Lower leg skin (tissue), 2 donors: Measurements from ENCODE around the gene ZNF32.

DNA sequence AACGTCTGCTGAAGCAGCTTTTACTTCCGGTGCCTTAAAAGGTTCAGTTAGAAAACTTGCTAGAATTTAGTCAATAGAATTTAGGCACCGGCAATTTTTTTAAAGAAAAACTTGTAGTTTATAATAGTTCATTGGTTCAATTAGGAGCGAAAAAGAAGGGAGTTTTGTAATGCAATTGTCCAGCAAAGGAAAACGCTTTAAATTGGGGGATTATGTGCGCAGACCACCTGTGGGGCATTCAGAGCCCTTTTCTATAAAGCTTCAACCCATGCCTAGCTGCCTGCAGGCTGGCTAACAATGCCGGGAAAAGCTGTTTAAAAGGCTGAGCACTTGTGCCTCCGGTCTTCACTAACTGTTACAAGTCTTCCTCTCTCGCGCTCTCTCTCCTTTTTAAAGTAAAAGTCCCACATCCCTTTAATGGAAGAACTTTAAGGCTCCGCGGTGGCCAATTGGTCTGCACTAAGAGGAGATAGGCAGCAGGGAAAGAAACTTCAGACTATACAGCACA lies 4.7 kb downstream of the FZD8 start:
- PRO-cap, result no peak
- RAMPAGE, long total RNA, 2 experiments, result no peak in any of the 2 experiments

- PRO-cap, result no peak
- RAMPAGE, long total RNA, 2 experiments, result no peak in any of the 2 experiments
Observed at GRCh38 chr10:36733909-36734268, 391.5 kb upstream of the ANKRD30A start.

DNA sequence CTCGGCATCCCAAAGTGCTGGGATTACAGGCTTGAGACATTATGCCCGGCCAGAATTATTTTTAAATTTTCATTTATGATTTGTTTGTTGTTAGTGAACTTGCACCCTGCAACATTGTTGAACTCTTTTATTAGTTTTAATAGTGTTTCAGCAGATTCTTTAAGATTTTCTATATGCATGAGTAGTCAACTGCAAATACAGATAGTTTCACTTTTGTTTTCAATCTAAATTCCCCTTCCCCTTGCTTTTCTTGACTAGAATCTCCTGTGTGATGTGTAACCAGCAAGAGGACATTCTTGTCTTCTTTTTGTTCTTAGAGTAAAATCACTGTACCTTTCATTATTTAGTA lies 27.9 kb downstream of the ZNF33A start:
- PRO-cap, result no peak
- RAMPAGE, long total RNA, 2 experiments, result no peak in any of the 2 experiments

- PRO-cap, result no peak
- RAMPAGE, long total RNA, 2 experiments, result no peak in any of the 2 experiments
Observed at GRCh38 chr10:42431559-42431868, 206.9 kb downstream of the ZNF33B start.

DNA sequence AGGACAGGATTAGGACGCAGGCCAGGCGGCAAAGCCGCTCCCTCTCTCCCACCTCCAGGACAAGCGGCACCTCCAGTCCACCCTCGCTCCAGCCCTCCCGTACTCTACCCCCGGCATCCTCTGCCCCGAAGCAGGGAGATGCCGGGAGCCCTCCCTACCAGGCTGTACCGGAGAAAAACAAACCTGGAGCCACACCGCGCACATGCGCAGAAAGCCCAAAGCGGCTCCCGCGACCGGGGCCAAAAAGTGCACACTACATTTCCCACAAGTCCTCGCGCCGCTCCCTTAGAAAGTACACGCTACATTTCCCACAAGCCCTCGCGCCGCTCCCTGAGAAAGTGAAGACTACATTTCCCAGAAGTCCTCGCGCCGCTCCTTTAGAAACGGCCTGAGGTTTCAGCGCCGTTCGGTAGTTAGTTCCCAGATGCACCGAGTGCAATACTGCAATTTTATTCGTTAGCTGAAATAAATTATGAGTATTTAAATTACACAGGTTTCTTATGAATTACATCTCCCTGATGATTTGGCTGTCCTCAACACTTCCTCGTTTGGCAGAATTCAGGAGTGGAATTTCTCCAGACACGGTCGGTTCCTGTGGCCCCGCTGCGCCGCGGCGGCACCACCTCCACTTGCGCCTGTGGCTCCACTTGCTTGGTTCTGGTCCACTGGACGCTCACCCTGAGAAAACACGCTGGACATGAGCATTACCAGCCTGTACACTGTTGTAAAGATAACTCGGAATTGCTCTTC lies 85.6 kb downstream of the ZNF33B start:
- PRO-cap, result bidirectional peak, plus-strand start at position 380 of the sequence, minus-strand start at position 185 of the sequence
- RAMPAGE, long total RNA, 2 experiments, result start-site peak on the minus strand in 2 of 2 experiments, centred at positions 186 to 195 of the sequence, 32 to 54 reads per replicate

DNA sequence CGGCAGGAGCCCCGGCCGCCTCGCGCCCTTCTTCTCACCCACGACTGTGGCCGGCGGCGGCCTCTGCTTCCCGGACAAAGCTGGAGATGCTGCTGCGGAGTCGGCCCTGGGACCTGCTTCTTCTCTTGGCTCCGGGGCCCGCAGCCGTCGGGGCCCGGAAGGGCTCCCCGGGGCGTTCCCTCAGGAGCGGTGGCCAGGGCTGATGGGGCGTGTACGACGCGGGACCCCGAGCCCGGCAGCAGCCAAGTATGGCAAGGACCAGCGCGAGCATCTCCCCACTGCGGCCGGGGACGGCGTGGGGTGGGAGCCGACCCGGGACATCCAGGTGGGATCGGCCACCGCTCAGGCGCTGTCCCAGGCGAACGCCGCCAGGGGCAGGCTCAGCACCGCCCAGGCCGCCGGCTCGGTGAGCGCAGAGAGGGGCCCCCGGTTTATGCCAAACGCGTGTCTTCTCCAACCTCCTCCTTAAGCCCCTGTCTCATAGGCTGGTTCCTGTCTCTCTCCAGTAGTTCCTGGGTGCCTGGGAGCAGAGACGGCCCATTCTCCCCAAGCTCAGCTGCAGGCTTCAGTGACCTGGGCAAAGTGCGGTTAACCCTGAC lies 27.5 kb upstream of the BMS1 start:
- PRO-cap, result no peak
- RAMPAGE, long total RNA, 2 experiments, result no peak in any of the 2 experiments

GRCh38 chr10:42960959-42961241 lies 116.0 kb upstream of the RET start:
- PRO-cap, result no peak
- RAMPAGE, long total RNA, 2 experiments, result no peak in any of the 2 experiments

DNA sequence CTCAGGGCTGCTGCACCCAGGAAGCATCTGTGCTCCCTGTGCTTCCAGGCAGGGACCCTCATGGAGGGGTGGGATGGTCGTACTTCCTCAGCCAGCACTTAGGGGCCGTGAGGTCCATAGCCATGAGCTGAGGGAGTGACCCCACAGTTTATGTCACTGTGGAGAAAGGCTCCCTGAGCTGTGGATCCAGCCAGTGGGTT lies 78.5 kb upstream of the RET start:
- PRO-cap, result unidirectional peak, minus-strand start at position 56 of the sequence
- RAMPAGE, long total RNA, 2 experiments, result no peak in any of the 2 experiments

- PRO-cap, result no peak
- RAMPAGE, long total RNA, 2 experiments, result no peak in any of the 2 experiments
Observed at GRCh38 chr10:43120803-43121287, 17.4 kb upstream of the CSGALNACT2 start.

DNA sequence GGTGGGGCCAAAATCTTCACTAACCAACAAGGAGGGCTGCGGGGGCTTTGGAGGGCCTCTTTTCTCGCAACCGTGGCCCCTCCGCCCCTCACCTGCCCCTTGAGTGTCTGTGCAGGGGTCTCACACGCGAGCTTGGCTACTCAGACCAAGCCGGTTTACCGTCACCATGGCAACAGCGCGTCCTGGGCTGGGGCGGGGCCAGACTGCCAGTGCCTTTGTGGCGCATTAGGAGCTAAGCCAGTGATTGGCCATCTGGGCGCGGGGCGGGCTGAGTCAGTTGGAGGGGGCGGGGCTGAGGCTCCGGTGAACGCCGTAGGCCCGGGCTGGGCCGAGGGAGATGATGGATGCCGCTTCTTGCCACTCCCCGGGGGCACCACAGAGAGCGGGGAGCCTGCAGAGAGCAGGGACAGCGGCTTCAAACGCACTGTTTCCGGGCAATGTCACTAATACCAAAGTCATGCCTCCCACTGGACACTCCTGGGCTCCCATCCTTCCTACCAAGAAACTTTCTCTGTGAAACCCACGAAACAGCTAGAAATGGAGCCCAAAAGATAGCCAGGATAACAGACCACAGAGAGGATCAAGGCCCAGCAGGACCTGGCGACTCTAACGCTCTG lies 48.6 kb upstream of the FXYD4 start:
- PRO-cap, result unidirectional peak, plus-strand start at position 315 of the sequence
- RAMPAGE, long total RNA, 2 experiments, result no peak in any of the 2 experiments

DNA sequence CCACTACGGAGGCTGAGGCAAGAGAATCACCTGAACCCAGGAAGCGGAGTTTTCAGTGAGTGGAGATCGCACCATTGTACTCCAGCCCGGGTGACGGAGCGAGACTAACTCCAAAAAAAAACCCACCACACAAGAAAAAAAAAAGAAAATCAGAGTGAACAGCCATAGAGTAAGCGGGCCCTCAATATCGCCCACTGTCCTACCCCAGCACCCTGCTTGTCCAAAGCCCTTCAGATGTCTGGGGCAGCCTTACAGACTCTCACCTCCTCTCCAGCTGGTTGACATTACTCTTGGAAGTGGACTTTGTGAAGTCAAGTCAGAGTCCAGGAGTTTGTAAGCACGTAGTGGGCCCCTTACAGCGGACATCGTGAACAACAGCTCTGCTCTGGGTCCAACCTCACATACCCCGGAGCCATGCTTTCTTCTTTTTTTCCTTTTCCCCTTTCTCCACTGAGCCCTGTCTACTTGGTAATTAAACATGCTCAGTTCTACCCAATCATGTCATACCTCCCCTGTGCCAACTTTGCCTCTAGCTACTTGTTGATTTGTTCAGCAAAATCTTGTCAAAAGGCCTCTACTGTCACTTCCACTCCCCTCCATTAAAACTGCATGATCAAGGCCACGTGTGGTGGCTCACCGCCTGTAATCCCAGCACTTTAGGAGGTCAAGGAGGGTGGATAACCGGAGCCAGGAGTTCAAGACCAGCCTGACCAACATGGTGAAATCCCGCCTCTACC lies 17.5 kb downstream of the HNRNPF start:
- PRO-cap, result no peak
- RAMPAGE, long total RNA, 2 experiments, result no peak in any of the 2 experiments

DNA sequence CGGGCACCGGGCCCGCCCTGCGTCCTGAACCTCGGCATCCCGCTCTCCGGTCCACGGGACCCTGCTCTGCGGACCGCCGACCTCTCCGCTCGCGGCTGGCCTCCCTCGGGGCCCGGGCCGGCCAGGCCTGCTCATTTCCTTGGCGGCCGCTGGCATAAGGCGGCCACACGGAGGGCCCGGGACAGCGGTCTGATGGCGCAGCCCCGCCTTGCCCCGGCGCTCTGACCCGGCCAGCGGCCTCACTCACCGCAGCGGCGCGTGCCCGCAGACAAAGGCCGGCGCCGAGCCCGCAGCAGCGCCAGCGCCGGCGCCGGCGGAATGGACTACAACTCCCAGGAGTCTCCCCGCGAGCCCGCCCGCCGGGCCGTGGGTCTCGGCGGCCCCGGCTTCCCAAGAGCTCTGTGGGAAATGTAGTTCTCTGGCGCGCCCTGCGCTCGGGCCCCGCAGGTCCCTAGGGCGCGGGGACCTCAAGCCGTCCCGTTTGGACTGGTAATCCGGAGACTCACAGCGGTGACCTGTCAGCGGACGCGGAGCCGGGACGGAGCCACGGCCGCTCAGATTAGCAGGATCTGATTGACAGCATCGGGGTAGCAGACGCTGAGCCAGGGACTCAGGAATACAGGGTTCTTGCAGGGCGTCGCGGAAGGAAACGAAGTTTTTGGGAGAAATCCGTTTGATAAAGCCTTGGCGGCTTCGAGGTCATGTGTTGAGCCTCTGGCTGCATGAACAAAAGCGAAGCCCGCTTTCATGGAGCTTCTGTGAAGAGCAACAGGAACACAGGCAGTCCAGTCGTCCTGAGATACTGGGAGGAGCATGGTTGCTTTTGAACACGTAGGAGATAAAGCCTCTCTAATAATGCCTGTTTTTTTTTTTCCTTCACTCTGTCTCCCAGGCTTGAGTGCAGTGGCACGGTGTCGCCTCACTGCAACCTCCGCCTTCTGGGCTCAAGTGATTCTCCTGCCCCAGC lies at the start of gene ZNF32:
Gene ZNF32, minus strand, starts transcription at position 327 of the 967 bp plus-strand sequence.
- PRO-cap, result unidirectional peak, minus-strand start at position 223 of the sequence; unidirectional peak, minus-strand start at position 320 of the sequence
- RAMPAGE, long total RNA, 2 experiments, result start-site peak on the minus strand in 1 of 2 experiments, centred at position 270 of the sequence, 16 reads per replicate

DNA sequence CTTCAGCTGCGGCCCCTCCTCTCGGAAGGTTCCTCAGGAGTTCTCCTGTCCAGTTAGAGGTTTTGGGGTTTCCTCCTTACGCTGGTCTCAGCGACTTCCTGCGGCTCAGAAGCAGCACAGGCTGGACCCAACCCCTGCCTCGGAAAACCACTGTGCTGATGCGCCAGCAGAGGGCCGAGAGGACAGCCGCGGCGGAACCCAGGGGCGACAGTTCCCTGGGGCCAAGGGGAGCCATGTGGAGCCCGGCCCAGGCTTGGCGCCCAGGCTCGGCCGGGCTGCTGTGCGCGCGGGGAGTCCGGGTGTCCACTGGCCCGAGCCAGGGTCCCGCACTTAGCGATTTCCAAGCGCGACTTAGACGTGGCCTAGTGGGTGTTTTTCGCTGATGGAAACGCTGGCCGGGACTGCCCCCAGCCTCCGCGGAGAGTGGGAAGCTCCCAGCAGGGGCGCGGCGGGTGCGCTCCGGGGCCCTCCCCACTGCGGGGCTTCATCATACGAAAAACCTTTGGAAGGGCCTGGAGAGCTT lies 18.6 kb upstream of the ZNF32 start:
- PRO-cap, result no peak
- RAMPAGE, long total RNA, 2 experiments, result no peak in any of the 2 experiments

- PRO-cap, result no peak
- RAMPAGE, long total RNA, 2 experiments, result no peak in any of the 2 experiments
Observed at GRCh38 chr10:43827677-43828357, 179.1 kb upstream of the ZNF32 start.

DNA sequence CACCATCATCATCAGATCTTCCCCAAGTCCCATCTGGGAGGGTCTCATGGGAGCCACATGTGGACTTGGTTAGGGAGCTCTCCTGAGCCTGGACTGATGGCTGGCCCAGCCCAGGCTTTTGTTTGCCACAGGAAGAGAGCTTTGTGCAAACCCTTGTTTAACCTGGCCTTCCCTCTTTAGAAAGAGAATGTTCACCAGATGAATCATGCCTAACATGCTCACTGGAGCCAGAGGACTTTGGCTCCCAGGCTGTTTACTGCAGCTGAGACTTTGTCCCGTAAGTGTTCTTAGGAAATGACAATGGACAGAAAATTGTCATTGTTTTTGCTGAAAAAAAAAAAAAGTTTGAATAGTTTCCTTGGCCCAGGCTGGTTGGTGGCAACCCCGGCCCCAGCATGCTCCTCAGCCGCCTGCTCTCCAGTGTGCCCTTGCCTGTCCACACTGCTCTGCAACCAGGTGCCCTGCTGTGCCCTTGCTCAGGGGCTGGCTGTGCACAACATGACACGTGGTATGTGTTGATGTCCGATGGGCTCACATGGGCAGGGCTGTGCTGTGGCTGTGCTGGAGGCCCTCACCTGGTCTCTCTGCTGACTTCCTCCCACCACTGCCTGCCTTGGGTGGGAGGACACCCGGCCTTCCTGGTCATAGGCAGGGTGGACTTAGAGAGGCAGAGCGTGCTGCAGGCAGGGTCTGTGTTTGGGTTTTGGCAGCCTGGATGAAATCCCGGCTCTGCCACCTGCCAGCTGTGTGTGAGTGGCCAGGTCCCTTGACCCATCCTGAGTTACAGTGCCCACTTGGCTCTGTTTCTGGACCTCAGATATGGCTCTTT lies 215.4 kb upstream of the ZNF32 start:
- PRO-cap, result no peak
- RAMPAGE, long total RNA, 2 experiments, result no peak in any of the 2 experiments

- PRO-cap, result no peak
- RAMPAGE, long total RNA, 2 experiments, result no peak in any of the 2 experiments
Observed at GRCh38 chr10:43878399-43879025, 229.8 kb upstream of the ZNF32 start.

DNA sequence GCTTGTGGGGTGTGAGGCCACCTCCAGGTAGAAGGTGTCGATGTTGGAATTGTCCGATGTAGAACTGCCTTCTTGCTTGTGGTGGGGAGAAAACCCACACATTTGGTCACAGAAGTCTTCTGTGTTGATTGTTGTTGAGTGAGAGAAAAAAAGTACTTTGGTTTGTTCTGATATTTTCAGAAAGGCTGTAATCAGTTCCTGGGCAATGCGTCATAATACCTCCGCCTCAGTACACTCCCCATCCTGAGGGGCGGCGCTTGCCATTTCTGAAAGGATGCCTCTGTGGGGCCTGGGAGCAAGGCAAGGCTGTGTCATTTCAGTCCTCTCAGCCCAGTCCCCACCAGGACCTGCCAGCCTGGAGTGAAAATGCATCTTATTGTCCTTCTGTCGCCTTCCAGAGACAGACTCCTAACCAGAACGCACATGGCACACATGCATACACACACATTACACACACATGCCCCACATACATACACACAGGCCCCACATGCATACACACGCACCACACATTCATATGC lies 90.2 kb downstream of the CXCL12 start:
- PRO-cap, result no peak
- RAMPAGE, long total RNA, 2 experiments, result no peak in any of the 2 experiments

DNA sequence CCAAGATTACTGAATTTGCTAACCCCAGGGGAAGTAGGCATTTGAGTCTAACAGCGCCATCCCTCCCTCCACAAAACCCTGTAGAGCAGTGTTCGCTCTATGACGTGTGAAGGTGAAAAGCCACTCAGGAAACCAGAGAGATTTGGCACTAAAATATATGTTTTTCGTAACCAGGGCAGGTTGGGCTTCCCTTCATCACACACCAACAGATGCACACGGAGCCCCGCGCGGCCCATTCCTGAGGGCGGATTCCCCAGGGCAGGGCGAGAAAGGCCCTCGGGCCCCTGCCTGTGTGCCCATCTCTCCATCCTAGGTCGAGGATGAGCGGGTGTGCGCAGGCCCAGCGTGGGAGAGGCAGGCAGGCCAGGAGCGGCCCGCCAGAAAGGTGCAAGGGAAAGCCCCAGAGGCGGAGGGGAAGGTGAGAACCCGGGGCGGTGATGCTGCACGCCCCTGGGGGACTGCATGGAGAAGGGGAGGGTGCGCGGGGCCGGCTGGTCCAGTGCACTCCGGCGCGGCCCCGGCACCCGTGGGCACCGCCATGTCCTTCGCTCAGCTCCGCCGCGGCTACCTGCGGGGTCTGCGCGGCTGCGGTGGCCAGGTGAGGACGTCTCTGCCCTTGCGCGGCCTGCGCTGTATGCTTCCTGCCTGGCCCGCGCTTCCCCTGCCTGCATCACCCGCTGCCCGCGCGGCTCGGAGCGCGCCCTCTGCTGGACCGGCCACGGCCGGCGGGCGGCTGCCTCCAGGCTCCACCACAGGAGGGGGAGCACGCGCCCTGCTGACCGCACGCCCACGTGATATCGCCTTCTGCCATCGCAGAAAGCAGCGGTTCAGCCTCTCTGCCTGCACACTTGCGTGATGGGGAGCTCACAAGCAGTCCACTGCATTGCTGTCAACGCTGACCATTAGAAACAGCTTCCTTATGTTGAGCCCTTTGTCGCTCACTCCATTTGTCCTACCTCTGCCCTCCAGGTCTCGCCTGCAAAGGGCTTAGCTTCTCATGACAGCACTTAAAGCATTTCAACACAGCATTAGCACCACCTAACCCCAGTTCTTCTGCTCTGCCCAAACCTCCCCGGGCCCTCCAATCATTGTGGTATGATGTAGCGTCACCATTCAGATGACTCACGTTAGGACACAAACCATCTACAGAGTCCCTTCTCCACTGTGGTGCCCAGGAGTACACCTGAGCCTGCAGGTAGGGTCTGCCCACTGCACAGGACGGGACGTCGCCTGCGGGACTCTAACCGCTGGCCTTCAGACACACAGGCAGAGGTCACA lies 74.0 kb downstream of the CXCL12 start:
- PRO-cap, result no peak
- RAMPAGE, long total RNA, 2 experiments, result no peak in any of the 2 experiments

DNA sequence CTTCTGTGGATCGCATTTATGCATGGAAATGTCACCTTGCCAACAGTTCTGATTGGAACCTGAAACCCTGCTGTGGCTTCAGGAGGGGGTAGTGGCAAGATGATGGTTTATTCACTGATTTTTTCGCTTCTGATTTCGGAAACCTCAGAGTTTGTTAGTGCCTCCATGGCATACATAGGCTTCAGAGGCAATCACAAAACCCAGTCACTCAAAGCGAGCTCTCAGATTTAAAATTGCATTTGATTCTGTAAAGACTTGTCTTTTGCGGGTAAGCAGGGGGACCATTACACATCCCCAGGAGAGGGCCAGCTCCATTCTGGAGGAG lies 7.5 kb downstream of the CXCL12 start:
- PRO-cap, result no peak
- RAMPAGE, long total RNA, 2 experiments, result no peak in any of the 2 experiments

- PRO-cap, result no peak
- RAMPAGE, long total RNA, 2 experiments, result no peak in any of the 2 experiments
Observed at GRCh38 chr10:44882376-44882575, 28.9 kb upstream of the TMEM72 start.